Mesenchymal stem cell of the bone marrow (primary cell): ENCODE data around the genes MEIOSIN, SIX5, RSPH6A, SYMPK, IRF2BP1, CCDC61 and IGFL3.

DNA sequence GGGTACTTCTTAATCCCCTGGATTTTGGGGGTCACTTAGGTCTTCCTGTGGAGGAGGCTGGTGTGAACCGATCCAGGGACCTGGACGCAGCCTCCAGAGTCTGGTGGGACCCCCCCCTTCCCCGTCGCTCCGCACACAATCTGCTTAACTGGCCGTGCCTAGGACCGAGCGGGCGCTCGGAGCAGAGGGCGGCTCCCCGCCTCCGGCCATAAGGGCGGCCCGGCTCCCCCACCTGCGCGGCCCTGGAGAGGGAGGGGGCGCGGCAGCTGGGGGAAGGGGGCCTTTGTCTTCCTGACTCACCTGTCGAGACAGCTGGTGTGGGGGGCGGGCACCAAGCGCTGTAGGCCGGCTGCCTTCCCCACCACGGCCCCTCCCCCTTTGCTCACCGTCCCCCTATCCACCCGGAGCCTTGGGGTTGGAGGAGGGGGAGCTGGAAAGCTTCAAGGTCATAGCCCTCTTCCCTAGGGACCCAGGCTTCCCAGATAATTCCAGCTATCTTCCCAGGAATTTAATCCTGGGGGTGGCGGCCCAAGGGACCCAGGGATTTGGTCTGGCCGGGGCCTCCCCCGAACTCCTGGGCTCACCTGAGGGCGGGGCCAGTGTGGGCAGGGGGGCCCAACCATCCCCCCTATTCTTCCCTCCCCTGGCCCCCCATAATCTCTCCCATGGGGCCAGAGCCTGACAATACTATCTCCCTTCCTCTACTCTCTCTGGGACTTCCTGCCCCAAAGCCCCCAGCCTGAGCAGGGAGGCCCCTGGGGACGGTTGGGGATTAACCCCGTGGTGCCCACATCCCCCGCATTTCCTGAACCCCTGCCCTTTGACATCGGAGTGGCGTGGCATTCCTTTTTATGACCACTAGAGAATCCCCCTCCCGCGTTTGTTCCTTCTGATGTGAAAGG, 1.3 kb downstream of the VASP start:
- CAGE, long polyA plus RNA: no peak

DNA sequence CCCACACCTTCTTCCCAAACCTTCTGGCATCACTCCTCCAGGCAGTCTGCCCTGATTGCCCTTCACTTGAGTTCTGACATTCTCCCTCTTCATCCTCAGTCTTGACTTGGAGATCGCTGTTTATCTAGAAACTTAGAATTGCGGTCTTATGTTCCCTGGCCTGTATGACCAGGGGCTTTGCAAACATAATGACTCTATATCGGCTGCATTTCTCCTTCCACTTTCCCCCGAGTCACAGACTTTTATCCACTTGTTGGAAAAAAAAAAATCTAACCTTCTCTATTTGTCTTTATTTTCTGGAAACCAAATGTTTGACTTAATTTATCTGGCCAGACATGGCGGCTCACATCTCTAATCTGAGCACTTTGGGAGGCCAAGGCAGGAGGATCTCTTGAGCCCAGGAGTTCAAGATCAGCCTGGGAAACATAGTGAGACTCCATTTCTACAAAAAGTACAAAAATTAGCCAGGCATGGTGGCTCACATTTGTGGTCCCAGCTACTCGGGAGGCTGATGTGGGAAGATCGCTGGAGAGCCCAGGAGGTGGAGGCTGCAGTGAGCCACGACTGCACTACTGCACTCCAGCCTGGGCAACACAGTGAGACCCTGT, 5.4 kb upstream of the OPA3 start:
- CAGE, long polyA plus RNA: no peak

DNA sequence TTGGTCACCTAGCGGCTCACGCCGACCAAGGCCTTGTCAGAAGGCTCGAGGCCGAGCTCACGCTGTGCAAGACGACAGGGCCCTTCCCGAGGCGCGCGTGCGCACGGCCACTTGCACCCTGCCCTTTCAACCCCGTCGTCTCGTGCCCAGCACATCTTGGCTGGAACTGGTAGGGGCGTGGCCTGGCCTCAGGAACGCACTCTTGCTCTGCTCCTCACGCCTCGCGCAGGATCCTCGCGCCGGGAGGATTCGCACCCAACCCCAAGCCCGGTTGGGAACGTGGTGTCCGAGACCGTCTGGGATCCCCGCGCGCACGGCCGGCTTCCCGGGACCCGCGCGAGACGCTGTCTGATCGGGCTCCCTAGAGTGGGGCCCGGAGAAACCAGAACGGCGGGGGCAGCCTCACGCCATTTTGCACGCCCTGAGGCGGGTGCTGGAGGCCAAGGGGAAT, at the start of gene MEIOSIN:
Gene MEIOSIN (plus strand): TSS at position 199 of the 451 bp plus-strand sequence.
- CAGE, long polyA plus RNA: no peak

DNA sequence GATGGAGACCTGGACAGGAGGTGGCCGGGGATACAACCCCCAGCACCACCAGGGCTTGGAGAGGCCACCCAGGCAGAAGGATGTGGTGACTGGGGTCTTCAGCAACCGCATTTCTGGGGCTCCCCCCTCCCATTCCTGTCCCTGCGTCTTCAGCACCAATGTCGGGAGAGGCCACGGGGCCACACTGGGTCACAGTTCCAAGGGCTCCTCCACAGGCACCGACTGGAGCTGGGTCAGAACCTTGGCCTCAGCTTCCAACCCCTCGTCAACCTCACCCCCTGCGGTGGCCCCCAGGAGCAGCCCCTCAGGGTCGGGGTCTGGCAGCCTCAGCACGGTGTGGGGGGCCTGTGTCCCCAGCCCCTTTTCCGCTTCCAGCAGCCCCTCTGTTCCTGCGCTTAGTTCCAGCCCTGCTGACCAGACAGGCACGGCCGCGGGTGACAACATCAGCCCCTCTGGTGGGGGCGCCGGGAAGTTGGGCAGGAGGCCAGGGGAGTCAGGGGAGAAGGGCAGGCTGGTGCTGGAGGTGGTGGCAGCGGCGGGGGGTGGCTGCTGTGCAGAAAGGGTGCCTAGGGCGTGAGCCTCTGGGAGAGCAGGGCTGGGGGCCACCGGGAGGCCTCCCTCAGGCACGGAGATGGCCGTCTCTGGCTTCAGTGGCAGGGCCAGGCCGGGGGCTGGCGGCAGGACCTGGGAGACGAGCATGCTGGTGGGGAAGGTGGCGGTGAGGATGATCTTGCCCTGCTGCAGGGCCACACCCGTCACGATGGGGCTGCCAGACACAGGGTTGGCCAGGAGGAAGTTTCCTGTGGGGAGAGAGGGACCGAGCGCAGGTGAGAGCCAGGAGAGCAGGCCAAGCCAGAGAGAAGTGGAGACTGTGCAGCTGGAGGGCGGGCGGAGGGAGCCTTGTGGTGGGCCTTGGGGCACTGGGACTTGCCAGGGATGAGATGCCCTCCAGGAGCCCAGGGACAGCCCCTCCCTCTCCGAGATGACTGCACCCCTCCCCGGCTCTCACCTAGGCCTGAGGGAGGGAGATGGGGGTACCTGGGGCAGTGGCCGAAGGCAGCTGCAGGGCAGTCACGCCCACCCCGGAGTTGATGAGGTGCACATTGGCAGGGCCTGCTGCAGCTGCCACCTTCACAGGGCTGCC, 3.4 kb downstream of the SIX5 start:
- CAGE, long polyA plus RNA: no peak

GRCh38 chr19:45768680-45769522, at the start of gene SIX5:
TSS of gene SIX5 (minus strand) at chr19:45769252.
- CAGE, long polyA plus RNA: no peak

GRCh38 chr19:45780684-45781443, 1.4 kb downstream of the DMPK start:
- CAGE, long polyA plus RNA: no peak

GRCh38 chr19:45815030-45815767, at the start of gene RSPH6A:
TSS of gene RSPH6A (minus strand) at chr19:45815308.
- CAGE, long polyA plus RNA: no peak

- CAGE, long polyA plus RNA: no peak
These were observed at the start of gene SYMPK for GRCh38 chr19:45862243-45863303. TSS of gene SYMPK (minus strand) at chr19:45863147.

DNA sequence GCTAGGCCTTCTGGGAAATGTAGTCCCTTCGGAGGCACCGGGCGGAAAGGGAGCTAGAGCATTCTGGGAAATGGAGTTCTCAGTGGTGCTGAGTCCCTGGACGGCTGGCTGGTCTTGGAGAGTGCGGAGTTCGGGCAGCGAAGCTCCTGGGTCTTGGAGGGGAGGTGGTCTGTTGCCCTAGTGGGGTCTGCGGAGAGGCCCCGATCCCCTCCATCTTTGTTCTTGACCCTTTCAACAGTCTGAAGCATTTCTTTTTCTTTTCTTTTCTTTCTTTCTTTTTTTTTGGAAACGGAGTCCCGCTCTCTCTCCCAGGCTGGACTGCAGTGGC, 321 bp upstream of the SYMPK start:
- CAGE, long polyA plus RNA: no peak

DNA sequence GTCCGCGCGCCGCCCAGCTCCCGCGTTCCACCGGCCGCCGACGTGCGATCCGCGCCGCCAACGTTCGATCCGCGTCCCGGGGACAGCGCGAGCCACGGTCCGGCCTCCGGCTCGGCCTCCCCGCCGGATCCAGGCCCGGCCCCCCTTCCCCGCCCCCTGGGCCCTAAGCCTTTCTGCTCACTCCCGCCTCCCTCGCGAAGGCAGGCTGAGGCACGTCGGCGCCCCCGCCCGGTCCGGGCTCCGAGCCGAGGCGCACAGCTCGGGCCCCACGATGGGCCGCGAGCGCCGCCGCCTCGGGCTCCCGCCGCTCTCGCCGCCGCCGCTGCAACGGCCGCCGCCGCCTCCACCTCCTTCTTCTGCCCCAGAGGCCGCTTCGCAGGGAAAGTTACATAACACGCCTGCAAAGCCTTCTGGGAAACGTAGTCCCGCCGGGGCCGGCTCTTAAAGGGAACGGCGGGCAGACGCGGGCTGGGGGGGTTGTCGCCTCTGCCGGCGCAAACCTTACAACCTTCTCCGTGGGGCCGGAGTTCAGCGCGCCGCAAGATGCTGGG, at the start of gene IRF2BP1:
Gene IRF2BP1 (minus strand): TSS at position 360 of the 551 bp plus-strand sequence.
- CAGE, long polyA plus RNA: no peak

DNA sequence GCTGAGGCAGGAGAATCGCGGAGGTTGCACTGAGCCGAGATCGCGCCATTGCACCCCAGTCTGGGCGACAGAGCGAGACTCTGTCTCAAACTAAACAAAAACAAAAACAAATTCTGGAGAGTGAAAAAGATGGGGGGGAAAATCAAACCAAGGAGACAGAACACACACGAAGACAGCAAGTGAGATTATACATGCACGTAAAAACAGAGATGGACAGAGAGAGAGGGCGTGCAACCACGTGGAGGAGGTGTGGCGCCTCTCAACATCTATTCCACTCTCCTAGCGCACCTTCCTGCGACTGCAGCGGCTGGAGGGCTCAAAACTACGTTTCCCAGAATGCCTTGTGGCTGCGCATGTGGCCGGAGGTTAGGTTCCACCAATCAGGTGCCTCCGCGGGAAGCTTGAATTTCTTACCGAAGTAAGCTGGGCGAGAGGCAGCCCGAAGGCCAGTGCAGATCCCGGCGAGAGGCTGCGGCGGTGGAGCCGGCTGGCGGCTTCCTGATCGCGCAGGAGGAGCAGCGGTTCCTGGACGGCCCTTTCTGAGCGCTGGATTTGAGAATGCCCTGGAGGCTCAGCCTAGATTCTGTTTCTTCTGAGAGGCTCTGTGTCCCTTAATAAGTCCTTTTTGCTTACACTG, 13.1 kb upstream of the NANOS2 start:
- CAGE, long polyA plus RNA: no peak

DNA sequence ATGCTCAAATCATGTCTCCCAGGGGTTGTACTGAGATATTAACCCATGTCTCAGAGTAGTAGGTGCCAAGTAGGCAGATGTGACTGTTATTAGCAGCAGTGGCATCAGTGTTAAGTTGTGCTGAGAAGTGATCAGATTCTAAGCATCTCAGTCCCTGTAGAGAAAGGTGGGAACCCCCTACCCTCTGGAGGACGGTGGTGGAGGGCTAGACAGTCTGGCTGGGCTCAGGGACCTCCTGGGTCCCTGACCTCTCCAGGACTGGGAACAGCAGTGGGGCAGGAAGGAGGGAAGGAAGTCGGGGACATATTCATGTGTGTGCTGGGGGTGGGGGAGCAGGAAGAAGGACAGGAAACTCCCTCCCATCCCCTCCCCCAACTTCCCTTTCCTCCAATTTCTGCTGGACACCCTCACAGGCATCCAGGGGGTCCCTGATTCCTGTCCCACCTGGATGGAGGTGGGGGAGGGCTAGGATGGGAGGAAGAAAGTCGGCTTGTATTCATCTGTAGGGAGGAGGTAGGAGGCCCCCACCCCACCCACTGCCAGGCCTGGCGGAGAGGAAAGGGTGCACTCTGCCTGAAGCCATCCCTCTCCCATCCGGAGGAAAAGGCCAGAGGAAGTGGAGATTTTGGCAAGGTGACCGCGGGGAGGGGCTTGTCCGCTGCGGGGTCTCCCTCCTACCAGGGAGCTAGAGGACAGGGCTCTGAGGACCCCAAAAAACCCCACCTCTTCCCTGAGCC, 2.4 kb downstream of the NOVA2 start:
- CAGE, long polyA plus RNA: no peak

- CAGE, long polyA plus RNA: no peak
These were observed at the start of gene CCDC61 for GRCh38 chr19:45994428-45995828. TSS of gene CCDC61 (plus strand) at chr19:45995467.

DNA sequence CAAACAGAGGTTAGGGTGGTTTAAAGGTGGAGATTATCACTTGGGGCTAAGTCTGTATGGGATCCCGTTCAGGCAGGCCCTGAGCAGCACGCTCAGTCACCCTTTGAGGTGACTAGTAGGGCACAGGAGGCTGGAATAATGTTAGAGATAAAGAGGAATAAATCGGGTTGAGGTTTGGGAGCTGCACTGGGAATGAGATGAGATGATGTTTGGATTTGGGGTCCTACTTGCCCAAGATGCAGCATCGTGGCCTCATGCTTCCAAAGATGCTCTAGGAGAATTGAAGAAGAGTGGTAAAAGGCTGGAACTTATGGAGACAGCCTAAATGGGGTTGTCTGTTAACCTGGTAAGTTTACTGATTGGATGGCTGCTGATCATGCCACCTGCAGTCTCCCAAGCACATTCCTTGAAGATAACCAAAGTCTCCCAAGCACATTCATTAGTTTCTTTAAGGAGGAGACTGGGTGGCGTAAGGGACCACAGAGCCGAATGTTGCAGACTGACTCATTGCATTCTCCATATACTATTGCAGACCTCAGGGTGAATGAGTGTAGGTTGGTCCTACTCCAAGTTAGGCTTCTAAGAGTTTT, at the start of gene IGFL3:
Gene IGFL3 (minus strand): TSS at position 295 of the 590 bp plus-strand sequence.
- CAGE, long polyA plus RNA: no peak

- CAGE, long polyA plus RNA: no peak
These were observed 26.8 kb downstream of the PPP5C start for GRCh38 chr19:46373282-46374485.

GRCh38 chr19:46377934-46378680, 31.2 kb downstream of the PPP5C start:
- CAGE, long polyA plus RNA: no peak

DNA sequence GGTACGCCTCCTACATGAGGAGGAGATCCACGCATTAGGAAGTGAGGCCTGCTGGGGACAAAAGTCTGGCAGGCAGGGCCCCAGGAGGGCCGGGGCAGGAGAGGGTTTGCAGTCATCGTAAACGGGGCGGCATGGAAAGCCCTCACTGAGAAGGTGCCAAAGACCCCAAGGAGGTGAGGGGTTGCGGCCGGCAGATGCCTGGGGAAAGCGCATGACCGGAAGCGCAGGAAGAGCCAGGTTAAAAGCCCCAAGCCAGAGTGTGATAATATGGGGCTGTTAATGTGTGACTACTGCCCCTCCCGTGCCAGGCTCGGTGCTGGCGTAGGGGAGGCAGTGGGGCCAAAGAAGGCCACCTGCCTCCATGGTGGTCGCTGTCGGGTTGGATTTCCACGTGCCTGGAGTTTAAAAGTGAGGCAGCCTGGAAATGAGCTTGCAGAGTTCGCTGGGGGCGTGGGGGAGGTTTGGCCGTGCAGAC, 8.9 kb downstream of the CCDC8 start:
- CAGE, long polyA plus RNA: no peak

GRCh38 chr19:46404944-46405342, 8.4 kb downstream of the CCDC8 start:
- CAGE, long polyA plus RNA: no peak

DNA sequence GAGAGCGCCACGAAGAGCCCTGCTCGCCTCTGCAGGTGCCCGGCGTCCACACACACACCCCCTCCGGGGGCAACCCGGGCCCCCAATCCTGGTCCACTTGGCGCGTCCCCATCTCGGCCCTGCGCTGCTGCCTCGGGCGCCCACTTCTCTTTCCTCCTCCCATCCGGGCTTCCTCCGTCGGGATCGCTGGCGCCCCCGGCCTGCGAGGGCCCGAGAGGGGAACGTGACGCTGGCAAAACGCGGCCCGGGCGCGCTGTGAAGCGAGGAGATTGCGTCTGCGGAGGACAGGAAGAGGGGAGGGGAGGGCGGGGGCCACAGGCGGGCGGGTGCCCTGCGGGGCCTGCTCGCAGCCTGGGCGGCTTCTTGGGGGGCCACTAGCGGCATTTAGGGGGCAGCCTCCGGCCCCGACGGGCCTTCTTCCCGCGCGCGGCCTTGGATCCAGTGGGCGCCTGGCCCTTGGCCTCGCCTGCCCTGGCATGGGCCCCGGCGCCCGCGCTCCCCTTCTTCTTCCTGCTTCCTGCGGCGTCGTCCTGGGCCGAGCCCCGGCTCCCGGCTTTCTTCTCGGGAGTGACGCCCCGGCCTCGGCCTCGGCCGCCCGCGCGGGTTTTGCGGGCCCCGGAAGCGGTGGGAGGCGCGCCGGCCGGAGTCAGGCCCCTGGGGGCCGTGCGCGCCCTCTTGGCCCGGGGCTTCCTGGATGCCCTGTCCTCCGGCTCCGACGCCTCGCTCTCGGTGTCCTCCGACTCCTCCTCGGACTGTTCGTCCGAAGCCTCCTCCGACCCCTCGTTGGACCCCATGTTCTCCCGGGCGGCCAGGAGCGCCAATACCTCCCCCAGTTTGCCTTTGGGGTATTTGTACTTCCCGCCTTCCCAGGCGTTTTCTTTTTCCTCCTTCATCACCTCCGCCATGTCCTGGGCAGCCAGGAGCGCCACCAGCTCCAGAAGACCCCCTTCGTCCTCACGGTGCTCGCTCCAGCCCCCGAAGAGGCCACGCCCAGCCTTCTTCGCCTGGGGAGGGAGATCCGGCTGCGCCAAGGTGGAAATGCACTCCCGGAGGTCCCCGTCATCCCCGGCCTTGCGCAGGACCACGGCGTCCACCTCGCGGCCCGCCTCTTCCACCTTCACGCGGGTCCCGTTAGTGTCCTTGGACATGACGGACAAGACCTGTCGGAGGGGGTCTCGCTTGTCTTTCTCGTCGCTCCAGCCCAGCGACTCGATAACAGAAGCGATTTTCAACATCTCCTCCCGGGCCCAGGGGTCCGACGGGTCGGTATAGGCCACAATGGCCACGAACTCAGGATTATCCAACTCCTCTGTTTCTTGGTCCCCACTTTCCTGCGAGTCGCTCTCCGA, 2.0 kb downstream of the PNMA8B start:
- CAGE, long polyA plus RNA: no peak

GRCh38 chr19:46605305-46605904, 4.3 kb downstream of the CALM3 start:
- CAGE, long polyA plus RNA: no peak